Right cardiac atrium (tissue), 1 donor: ENCODE results near the gene TCF7.

- PRO-cap, result no peak
Observed at GRCh38 chr5:132873908-132874362, 467 bp downstream of the LEAP2 start.

DNA sequence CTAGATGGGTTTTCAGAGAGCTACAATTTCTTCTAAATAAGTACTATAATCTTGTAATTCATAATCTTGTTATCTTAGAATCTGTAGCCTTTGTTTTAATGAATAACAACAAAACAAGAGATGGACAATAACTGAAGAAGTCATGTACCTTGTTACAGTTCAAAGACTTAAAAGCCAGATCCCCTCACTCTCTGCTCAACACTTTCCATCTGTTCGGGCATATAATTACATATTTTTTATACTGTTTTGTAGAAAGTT, 10.1 kb downstream of the LEAP2 start:
- PRO-cap, result no peak

DNA sequence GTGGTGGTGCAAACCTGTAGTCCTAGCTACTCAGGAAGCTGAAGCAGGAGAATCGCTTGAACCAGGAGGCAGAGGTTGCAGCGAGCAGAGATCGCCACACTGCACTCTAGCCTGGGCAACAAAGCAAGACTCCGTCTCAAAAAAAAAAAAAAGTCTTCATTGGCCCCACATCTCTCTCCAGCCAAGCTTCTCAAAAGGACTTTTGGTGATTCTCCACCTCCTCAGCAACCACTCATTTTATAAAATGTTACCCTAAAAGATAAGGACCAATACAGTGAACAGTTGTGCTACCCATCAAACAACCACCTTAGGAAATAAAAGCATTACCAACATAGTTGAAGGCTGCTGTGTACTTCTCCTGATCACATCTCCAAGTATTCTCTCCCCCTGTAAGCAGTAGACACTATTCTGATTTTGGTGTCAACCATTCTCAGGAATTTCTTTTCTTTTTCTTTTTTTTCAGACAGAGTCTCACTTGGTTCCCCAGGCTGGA, 12.3 kb downstream of the AFF4 start:
- PRO-cap, result no peak

DNA sequence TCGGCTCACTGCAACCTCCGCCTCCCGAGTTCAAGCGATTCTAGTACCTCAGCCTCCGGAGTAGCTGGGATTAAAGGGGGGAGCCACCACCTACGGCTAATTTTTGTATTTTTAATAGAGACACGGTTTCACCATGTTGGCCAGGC, 722 bp upstream of the AFF4 start:
- PRO-cap, result no peak

- PRO-cap, result no peak
Observed at GRCh38 chr5:133244036-133244856, 192.4 kb downstream of the HSPA4 start.

DNA sequence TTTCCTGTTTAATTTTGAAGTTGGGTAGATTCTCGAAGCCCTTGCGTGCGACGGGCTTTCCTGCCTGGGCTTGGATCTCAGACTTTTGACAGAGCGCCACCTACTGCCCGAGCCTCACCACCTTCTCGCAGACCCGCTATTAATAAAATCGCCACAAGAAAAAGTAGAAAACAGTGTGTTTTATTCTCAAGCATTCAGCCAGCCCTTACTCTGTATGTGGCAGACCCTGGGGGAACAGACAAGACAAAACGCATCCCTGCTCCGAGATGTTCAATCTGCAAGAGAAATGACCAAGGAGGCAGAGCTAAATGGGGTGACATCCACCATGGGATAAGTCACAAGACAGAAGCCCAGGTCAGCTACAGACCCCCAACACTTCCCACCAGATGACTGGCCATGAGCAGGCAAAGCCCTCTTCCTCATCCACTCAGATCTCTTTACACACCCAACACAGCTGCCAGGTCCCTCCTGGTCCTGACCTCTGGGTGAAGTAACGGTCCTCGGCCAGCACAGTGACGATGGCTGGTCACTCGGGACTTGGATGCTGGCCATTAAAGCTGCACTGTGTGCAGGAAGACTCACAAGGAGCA, 99.1 kb downstream of the C5orf15 start:
- PRO-cap, result no peak

DNA sequence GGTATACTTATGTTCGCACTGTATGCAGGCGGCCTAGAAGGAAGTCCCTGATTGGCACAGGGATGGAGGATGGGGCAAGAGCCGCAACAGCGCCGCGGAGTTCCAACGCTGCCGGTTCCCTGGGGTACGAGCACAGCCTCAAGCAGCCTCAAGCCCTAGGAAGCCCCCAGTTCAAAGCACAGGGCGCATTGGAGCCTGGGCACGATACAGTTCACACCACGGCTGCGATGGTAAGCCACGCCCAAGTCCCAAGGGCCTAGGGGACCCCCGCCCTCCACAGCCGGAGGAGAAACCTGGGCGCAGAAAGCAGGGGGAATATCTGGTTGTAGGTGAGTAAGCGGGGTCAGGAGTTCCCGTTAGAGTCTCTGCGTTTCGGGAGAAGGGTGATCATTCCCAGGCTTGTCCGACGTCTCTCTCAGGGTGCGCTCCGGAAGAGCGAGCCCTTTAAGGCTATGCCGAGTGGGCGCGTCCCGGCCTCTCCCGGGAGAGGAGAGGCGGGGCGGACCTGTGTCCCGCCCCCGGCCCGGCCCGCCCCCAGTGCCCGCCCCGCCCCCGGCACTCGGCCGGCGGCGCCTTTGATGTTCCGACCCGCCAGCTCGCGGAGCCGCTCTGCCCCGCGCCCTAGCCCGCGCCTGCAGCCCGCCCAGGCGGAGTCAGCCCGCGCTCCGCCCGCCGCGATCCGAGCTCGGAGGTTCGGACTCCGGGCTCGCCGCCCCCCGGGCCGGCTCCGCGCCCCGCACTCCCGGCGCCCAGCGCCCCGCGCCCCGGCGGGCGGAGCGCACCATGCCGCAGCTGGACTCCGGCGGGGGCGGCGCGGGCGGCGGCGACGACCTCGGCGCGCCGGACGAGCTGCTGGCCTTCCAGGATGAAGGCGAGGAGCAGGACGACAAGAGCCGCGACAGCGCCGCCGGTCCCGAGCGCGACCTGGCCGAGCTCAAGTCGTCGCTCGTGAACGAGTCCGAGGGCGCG, at the start of gene TCF7:
Gene TCF7 (plus strand): TSS at position 558 of the 969 bp plus-strand sequence.
- PRO-cap, result bidirectional peak, plus-strand start at position 578 of the sequence, minus-strand start at position 417 of the sequence; unidirectional peak, plus-strand start at position 855 of the sequence

- PRO-cap, result no peak
Observed at GRCh38 chr5:134143696-134144550, 29.4 kb downstream of the TCF7 start.

DNA sequence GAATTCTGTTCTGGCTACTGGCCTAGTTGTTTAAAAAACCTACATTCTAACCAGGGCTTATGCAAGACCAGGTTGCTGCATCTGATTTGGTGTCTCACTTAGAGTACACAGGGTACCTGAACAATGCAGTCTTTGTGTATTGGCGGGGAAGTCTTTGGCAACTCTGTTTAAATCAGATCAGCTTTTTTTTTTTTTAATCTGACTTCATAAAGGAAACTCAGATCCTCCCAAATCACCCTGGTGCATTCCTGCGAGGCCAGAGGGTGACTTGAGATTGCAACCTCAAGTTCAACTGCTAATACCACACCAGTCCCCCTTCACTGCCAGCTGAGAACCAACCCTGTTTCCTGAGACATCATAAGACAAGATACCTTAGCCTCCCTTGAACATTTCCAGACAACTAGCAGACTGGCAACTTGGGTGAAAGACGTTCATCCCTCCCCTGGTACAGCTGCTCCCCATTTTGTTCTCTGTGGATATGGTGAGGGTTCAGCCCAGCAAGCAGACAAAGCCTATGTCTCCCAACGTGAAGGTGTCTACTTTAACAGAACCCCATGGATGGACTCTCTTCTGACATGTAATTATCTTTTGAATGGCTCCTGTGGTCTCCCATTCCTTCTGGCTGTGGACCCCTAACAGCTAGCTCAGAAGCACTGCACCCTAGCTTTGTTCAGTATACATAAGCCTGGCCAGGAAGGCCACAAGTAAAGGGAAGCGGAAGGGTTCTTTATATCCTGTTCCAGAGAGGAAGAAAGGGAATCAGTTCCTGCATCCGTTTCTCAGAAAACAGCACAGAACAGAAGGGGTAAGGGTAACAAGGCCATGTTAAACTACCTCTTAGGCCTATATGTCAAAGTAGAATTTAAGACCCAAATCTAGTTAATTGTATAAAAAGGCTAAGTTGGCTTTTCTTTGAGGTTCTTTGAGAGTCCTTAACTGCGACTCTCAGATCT, 26.8 kb downstream of the SKP1 start:
- PRO-cap, result no peak

DNA sequence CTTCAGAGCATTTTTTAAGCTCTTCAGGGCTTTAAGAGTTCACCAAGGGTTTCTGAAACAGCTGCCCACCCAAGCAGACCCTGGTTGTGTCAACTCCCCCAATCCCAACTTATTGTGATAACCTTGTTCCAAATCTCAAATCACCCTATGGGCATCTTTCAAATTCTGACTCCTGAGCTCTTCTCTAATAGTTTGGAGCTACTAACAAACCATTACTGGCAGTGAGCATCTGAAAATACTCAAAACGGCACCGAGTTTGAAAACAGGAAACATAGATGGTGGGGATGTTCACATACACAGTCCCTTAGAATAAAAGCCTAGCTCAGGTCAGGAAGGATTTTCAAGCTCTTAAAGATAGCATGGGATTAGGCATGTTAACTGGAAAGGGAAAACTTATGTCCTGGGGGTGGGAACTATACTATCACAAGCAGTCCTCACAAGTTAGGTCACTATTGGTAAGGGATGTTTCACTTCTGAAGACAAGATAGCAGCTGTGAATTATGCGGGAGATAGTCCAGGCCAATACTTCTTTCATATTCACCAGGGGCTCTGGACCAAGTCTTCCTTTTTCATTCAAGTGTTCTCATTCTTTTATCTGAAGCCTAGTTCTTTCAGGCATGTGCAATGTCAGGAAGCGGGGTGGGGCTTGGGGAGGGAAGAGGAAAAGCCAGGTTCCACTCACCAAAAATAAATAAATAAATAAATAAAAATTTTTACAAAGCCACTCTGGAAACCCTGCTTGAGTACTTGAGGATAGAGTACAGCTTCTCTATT, 25.9 kb downstream of the SKP1 start:
- PRO-cap, result no peak

DNA sequence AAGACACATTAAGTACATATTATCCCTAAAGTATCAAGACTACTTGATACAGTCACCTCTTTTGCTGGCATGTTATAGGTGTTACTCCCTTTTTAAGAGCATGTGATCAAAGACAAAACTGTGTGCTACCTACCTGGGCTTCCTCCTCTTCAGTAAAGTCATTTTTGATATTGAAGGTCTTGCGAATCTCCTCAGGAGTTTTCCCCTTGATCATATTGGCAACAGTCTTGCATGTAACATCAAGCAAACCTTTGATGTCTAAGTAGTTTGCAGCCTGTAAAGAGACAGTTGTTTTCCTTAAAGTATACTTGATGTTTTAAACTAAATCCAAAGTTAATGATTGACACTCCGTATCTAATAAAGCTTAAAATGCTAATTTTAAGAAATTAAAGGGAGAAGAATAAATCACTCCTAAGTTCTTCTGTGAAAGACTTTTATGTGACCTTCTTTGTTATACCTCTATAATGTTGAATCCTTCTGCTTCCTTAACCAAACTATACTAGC, 18.4 kb downstream of the SKP1 start:
- PRO-cap, result no peak

DNA sequence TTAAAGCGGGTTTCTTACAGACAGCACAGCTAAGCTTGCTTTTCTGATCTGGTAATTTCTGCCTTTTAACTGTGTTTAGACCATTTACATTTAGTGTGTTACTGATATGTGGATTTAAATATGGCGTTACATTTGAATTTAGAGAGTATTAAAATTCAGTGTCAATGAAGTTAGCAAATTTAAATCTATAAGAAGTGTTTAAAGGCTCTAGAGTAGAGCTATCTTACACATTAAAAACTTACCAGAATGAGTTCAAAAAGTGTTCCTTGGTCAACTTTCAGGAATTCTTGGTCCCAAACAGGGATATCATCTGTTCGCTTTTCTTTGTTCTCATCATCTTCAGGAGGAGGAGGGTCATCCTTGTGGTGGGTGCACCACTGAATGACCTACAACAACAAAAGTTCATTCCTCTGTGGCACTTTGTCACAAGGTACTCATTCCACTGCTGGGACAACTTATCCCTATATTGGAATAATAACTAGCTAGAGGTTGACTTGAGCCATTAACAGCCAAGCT, 15.9 kb downstream of the SKP1 start:
- PRO-cap, result no peak

GRCh38 chr5:134174917-134175675, 1.7 kb downstream of the SKP1 start:
- PRO-cap, result no peak

DNA sequence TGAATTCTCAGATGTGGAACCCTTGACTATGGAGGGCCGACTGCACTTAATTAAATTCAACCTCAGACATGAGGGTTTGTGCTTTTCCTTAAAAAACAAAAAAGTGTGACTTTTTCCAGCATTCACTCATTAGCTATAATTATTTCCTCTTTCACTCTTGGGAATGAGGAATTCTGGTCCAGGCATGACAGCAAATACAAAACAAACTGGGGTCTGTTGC, 16.8 kb upstream of the SKP1 start:
- PRO-cap, result no peak

- PRO-cap, result no peak
Observed at GRCh38 chr5:134200197-134201202, 23.8 kb upstream of the SKP1 start.

- PRO-cap, result no peak
Observed at GRCh38 chr5:134201756-134202681, 23.9 kb downstream of the PPP2CA start.

- PRO-cap, result no peak
Observed at GRCh38 chr5:134345463-134346579, 21.1 kb downstream of the CDKL3 start.

DNA sequence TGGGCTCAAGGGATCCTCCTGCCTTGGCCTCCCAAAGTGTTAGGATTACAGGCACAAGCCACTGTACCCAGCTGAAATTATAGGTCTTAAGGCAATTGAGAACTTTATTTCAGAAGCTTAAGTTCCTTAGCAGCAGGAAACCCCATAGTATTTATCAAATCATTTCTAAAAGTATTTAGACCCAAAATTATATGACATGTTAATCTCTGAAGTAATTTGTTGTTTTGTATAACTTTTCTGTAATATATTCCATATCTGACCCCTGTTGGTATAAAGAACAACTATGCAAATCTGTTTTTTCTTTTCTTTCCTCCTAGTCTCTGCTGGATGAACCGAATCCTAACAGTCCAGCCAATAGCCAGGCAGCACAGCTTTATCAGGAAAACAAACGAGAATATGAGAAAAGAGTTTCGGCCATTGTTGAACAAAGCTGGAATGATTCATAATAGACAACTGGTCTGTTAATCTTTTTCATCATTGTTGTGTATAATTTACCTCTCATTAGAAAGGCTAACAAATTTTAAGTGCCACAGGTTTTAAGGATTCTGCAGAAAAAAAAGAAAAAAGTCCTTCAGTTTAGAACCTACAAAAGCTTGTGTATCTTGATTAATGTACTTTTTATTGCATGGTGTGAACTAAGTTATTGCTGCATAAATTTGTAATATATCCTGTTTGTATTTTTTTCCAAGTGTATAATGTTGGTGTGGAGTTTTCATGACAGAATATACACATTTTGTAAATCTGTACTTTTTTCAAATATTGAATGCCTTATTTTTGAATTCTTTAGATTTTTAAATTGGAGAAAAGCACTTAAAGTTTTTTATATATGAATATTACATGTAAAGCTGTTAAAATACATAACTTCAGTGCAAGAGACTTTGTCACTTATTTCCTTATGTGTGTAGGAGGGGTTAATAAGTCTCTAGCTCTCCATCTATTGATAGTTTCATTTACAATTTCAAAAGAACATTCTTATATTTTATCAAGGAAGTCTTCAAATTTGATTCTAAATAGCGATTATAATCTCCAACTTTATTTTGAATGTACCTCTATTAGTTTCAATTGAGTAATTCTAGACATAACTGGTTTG, 18.9 kb downstream of the UBE2B start:
- PRO-cap, result no peak

DNA sequence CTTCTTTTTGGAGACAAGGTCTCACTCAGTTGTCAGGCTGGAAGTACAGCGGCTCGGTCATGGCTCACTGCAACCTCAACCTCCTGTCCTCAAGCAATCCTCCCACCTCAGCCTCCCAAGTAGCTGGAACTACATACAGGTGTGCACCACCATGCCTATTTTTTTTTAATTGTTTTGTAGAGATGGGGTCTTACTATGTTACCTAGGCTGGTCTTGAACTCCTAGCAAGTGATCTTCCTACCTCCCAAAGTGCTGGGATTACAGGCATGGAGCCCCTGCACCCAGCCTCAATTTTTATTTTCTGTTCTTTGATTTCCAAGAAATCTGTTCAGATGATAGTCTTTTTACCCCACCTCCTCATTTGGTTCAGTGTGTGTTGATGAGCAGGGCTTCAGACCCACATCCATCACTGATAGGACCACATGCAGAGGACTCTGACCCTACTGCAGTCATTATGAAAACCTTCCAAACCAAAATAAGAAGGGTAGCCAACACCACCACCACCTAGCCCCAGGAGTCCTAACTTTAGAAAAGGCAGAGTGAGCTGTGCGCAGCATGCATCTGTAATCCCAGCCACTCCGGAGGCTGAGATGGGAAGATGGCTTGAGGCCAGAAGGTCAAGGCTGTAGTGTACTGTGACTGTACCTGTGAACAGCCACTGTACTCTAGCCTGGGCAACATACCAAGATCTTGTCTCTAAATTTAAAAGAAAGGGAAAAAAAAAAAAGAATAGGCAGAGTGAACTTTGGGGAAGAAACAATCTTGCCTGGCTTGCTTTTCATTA, 13.2 kb downstream of the CDKN2AIPNL start:
- PRO-cap, result no peak

DNA sequence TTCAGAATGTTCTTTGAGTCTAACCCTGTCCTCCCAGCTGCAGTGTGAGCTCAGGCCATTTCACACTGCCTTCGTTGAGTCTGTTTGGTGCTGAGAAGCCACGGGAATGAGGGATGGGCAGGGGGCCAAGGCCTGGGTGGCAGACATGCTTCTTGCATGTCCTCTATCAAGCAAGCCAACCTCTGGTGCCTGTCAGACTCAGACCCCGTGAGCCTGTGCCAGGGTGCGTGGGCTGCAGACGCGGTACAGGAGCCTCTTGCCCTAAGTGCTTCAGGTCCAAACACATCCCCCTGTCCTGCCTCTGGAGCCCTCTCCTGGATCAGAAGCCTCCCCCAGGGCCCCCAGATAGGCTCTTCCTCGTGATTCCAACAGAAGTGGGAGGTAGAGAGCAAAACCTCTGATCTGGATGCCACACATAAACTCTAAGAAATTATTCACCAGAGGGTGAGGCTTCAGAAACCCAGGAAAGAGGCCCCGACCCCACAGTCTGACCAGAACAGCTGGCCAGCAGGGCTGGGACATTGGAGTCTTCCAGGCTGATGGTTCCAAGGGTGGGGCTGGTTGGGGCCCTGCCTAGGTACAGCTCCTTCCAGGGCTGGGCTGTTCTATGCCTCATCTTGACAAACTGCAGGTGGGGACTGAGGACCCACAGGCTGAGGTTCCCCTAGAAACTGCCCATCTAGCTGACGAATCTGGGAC, 46.7 kb upstream of the CDKN2AIPNL start:
- PRO-cap, result unidirectional peak, plus-strand start at position 208 of the sequence